GM23248 (cell line): Measurements from ENCODE around the genes PCDH20 and ENSG00000285566.

GRCh38 chr13:55658127-55658634 is 1482.5 kb upstream of the PRR20A start:
- RAMPAGE, long total RNA, result no peak

DNA sequence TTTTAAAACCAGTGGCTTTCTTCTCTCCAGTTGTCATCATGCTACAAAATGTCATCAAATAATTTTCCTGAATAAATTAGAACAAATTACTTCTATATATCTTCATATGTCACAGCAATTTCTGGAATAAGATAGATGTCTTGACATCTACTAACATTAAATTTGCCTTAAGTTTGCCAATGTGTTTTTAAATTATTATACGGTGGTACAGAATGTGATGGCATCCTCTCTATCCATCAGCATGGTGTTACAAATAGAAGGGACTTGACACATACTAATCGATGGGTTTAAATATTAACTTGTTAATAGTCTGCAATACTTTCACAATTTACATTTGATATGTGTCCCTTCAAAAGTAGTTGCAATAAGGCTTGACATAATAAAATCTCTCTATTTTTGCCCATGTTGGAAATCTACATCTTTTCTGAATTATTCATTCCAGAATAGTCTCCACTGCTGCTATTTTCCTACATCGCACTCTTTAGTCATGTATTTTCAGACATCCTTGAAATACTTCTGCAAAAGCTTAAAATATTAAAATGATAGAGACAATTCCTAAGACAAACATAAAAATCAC is 65.1 kb upstream of the PRR20A start:
- RAMPAGE, long total RNA, result no peak

DNA sequence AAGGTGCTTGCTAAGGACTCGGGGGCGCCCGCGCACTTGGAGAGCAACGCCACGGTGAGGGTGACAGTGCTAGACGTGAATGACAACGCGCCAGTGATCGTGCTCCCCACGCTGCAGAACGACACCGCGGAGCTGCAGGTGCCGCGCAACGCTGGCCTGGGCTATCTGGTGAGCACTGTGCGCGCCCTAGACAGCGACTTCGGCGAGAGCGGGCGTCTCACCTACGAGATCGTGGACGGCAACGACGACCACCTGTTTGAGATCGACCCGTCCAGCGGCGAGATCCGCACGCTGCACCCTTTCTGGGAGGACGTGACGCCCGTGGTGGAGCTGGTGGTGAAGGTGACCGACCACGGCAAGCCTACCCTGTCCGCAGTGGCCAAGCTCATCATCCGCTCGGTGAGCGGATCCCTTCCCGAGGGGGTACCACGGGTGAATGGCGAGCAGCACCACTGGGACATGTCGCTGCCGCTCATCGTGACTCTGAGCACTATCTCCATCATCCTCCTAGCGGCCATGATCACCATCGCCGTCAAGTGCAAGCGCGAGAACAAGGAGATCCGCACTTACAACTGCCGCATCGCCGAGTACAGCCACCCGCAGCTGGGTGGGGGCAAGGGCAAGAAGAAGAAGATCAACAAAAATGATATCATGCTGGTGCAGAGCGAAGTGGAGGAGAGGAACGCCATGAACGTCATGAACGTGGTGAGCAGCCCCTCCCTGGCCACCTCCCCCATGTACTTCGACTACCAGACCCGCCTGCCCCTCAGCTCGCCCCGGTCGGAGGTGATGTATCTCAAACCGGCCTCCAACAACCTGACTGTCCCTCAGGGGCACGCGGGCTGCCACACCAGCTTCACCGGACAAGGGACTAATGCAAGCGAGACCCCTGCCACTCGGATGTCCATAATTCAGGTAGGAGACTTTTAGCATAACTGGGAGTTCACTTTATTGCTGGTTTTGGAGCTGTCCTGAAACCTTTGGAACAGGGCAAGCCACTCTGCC is 3.0 kb downstream of the PCDH17 start:
- RAMPAGE, long total RNA, result no peak

DNA sequence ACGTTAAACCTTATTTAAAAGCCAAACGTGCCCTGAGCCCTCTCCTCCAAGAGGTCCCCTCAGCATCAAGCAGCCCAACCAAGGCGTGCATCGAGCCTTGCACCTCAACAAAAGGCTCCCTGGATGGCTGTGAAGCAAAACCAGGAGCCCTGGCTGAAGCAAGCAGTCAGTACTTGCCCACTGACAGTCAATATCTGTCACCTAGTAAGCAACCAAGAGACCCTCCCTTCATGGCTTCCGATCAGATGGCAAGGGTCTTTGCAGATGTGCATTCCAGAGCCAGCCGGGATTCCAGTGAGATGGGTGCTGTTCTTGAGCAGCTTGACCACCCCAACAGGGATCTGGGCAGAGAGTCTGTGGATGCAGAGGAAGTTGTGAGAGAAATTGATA is 93.3 kb downstream of the PCDH17 start:
- RAMPAGE, long total RNA, result no peak

- RAMPAGE, long total RNA, result no peak
Measured at GRCh38 chr13:59332974-59333384, 830.7 kb downstream of the DIAPH3 start.

DNA sequence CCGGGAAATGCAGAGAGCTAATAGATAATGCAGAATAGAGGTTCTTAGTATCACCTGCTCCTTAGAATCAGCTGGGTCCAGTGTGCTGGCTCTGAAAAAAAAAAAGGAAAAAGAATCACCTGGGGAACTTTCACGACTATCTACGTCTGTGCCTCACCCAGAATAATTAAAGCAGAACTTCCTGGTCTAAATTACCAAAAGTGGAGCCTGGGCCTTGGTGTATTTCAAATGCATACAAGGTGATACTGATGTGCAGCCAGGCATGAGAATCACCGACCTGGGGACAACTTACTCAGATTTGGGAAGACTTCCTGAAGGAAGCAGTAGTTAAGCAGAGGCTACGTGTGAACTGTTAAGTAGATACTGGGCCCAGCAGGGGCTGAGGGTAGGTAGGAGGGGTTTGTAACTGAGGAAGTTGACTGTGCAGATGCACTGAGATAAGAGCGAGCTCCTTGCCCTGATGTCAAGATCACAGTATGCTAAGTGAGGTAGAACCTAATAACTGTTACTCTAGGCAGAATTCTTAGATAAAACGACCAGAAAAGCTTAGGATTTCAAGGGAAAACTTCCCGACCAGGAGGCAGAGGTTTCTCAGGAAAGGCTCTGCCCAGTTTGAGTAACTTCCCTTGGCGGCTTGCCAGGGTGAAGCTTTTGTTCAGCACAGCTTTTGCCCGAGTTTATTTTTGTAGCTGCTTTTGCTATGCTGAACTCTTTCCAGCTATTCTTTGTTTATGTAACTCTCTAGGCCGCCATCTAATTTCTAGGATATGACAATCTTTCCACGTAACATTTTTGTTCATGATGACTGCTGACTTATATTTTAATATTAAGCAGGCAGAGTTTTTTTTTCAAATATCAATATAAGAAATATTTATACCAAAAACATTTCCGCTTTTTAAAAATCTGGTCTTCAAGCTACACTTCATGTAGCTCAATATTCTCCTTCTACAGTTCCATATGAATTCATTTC is 632.1 kb downstream of the DIAPH3 start:
- RAMPAGE, long total RNA, result no peak

DNA sequence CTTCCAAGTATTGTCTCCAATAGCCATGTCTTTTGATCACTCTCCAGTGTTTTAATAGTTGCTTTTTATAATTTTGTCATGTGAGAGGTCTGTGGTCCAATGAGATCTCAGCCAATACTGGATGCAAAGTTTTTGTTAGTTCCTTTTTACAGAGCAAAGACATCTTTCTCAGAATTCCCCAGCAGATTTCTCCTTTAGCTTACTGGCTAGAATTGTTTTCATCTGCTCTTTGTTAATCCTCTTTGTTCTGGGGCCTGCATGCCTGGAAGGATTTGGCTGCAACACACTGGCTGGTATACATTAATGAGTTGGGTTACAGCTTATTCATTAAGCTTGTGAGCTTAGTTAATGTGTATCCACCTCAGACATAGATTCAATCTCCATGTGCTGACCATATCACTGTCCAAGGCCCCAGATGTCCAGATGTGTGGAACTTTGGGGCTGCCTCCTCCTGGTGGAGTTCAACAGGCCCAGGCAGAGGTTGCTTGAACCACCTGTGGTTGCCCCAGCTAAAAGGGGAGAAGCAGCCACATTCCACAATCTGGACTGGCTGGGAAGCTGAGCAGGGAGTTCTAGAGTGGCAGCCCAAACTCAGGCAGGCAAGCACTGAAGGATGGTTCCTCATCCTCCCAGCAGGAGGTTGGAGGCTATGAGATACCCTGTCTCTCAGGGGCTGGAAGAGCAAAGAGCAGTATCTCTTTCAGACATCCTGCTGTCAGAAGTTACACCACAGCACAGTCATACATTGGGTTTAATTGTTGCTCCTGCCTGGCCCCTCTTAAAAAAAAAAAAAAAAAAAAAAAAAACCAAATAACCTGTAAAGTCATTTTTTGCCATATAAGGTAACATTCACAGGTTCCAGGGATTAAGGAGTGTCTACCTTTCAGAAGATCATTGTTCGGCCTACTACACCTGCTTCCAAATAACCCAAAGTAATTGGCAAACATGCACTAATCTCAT is 5.3 kb downstream of the DIAPH3 start:
- RAMPAGE, long total RNA, result no peak

GRCh38 chr13:61415036-61415864 is at the start of gene PCDH20:
PCDH20 (minus strand) TSS chr13:61415849.
- RAMPAGE, long total RNA, result no peak

- RAMPAGE, long total RNA, result no peak
Measured at GRCh38 chr13:61766101-61766630, 350.5 kb upstream of the PCDH20 start.

GRCh38 chr13:63832972-63833238 is at the start of gene ENSG00000285566:
ENSG00000285566 (minus strand) TSS chr13:63833053.
- RAMPAGE, long total RNA, result no peak

- RAMPAGE, long total RNA, result no peak
Measured at GRCh38 chr13:64075175-64076336, 242.7 kb upstream of the ENSG00000285566 start.

- RAMPAGE, long total RNA, result no peak
Measured at GRCh38 chr13:66634407-66634827, 595.7 kb downstream of the PCDH9 start.

DNA sequence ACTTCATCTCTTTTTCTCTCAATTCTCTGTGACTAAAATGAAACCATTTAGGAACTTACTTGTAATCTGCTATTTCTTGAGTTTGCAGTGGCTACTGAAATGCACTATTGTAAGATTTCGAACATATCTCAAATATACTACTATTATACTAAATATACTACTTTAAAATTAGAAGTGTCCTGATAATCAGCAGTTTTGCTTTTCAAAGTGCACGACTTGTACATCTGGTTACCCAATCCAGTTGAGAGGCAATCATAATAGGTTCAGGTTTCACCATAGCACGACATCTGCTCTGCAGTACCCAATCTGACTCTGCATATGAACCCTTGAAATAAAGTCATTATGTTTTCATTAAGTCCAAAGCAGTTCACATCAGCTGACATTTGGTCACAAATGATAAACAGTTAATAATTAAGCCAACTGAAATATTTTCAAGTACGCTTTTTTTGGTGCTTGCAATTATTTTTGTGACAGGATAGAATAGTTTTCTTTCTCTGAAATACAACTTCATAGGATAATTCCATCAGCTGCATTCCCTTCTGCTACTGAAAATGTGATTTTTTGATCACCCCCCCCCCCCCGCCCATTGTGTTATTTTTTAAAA is 90.6 kb downstream of the PCDH9 start:
- RAMPAGE, long total RNA, result no peak

- RAMPAGE, long total RNA, result no peak
Measured at GRCh38 chr13:67267100-67267402, 36.9 kb upstream of the PCDH9 start.

GRCh38 chr13:69650510-69650988 is 457.7 kb downstream of the KLHL1 start:
- RAMPAGE, long total RNA, result no peak

GRCh38 chr13:70381011-70381292 is 272.7 kb upstream of the KLHL1 start:
- RAMPAGE, long total RNA, result no peak

- RAMPAGE, long total RNA, result no peak
Measured at GRCh38 chr13:71798751-71799071, 68.3 kb downstream of the DACH1 start.

DNA sequence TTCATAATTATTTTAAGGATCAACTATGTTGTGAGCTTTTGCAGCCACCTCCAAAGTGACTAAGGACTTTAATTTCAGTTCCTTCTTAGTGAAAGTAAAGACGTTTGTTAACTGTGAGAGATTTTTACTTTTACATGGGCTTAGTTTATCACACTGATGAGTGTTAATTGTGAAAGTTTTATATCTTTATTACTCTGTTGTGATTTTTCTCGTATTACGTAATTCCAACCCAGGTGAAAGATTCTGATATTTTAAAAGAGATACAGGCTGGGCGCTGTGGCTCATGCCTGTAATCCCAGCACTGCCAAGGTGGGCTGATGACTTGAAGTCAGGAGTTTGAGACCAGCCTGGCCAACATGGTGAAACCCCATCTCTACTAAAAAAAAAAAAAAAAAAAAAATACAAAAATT is 2.8 kb downstream of the BORA start:
- RAMPAGE, long total RNA, result no peak

DNA sequence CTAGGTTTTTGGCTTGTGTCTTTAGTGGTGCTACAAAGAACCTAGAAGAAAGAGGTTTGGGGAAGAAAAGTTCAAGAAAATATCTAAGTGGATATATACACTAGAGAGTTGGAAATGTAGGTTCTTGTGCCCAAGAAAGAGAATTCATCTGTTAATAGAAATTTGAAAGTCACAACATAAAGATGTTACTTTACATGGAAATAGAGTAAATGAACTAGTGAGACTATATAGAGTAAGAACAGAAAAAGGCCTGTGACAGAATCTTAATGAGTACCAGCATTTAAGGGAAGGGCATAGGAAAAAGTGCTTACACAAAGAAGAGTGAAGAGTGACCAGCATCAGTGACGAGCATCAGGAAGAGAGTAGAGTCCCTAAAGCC is 78.8 kb upstream of the KLF5 start:
- RAMPAGE, long total RNA, result no peak

GRCh38 chr13:73057411-73057936 is 1.3 kb upstream of the KLF5 start:
- RAMPAGE, long total RNA, result no peak